ENCODE results near the genes FSCN3, SND1 and METTL2B.

GRCh38 chr7:125355717-125356312 lies 426.2 kb upstream of the POT1 start:
- CAGE, long polyA plus RNA, result no peak
- RRBS, result no CpG with 5 or more reads among the region's 7 CpGs

DNA sequence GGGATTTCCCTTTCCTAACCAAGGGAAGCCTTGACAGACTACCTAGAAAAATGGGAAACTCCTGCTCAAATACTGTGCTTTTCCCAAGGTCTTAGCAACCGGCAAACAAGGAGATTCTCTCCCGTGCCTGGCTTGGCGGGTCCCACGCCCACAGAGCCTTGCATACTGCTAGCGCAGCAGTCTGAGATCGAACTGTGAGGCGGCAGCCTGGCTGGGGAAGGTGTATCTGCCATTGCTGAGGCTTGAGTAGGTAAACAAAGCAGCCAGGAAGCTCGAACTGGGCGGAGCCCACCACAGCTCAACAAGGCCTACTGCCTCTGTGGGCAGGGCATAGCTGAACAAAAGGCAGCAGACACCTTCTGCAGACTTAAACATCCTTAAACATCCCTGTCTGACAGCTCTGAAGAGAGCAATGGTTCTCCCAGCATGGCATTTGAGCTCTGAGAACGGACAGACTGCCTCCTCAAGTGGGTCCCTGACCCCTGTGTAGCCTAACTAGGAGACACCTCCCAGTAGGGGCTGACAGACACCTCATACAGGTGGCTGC lies 58.7 kb upstream of the ZNF800 start:
- CAGE, long polyA plus RNA, result no peak
- RRBS, result no CpG with 5 or more reads among the region's 10 CpGs

GRCh38 chr7:127593510-127593810 lies at the start of gene FSCN3:
Gene FSCN3 (plus strand): TSS chr7:127593736.
- CAGE, long polyA plus RNA, result no peak
- RRBS, result 90% methylated on average over 4 of the region's 6 CpGs

GRCh38 chr7:127652003-127652797 lies at the start of gene SND1:
Gene SND1 (plus strand): TSS chr7:127652194.
- CAGE, long polyA plus RNA, result no peak
- RRBS, result 1% methylated on average over 25 of the region's 65 CpGs

DNA sequence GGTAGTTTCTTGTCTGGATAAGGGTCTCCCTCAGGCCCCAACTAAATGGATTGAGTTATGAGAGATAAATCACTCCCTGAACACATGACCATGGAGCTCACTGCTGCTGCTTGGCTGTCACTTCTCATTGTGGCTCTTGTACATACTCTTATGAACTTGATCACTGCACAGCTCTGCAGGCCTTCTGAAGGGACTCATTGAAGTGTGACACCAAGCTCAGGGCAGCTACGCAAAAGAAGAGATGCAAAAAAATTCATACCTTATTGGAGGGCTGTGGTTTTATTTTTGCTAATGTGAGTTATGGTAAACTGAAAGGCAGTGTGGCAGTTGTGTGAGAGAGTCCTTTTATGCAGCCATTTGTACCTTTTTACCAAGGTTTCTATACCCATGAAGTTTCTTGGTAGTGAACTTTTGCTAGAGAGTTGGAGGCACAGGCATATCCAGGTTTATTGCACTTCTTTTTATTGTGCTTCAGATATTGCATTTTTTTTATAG lies 100.8 kb downstream of the LRRC4 start:
- CAGE, long polyA plus RNA, result no peak
- RRBS, result no CpG with 5 or more reads among the region's 1 CpG

GRCh38 chr7:128075636-128076055 lies 44.4 kb upstream of the LRRC4 start:
- CAGE, long polyA plus RNA, result no peak
- RRBS, result no CpG with 5 or more reads among the region's 5 CpGs

- CAGE, long polyA plus RNA, result no peak
- RRBS, result no CpG with 5 or more reads among the region's 12 CpGs
These were observed 98.0 kb upstream of the LRRC4 start for GRCh38 chr7:128129191-128129752.

GRCh38 chr7:128236810-128237433 lies 4.2 kb upstream of the LEP start:
- CAGE, long polyA plus RNA, result no peak
- RRBS, result no CpG with 5 or more reads among the region's 2 CpGs

GRCh38 chr7:128335355-128336164 lies 8.1 kb downstream of the RBM28 start:
- CAGE, long polyA plus RNA, result no peak
- RRBS, result no CpG with 5 or more reads among the region's 7 CpGs

DNA sequence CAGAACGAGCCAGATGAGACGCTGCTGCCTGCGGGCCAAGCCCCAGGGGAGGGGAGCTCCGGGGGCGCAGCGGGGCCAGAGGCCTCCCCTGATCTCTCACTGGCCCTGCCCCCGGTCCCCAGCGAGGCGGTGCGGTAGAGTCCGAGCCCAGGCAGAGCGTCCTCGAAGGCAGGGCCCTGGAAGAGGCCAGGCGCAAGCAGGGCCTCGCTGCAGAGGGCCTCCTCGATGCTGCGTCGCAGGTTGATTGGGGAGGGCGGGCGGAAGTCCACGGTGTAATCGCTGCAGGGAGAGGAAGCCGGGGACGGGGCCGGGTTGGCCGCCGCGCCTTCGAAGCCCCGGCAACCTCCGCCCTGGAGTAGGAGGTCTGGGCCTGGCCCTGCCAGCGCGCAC lies 7.4 kb upstream of the RBM28 start:
- CAGE, long polyA plus RNA, result no peak
- RRBS, result 62% methylated on average over 4 of the region's 33 CpGs

DNA sequence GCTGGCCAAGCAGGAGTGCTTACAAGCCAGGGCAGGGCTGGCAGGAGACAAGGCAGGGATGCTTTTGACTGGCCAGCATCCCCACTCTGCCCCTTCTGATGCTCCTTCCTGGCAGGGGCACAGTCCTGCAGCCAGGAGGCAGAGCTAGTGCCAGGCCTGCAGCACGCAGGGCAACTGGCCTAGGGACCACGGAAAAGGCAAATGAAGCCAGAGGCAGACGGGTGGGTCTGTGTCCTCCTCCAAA lies 4.9 kb downstream of the IMPDH1 start:
- CAGE, long polyA plus RNA, result no peak
- RRBS, result no CpG with 5 or more reads among the region's 3 CpGs

GRCh38 chr7:128406765-128407316 lies 2.9 kb downstream of the IMPDH1 start:
- CAGE, long polyA plus RNA, result no peak
- RRBS, result no CpG with 5 or more reads among the region's 3 CpGs

DNA sequence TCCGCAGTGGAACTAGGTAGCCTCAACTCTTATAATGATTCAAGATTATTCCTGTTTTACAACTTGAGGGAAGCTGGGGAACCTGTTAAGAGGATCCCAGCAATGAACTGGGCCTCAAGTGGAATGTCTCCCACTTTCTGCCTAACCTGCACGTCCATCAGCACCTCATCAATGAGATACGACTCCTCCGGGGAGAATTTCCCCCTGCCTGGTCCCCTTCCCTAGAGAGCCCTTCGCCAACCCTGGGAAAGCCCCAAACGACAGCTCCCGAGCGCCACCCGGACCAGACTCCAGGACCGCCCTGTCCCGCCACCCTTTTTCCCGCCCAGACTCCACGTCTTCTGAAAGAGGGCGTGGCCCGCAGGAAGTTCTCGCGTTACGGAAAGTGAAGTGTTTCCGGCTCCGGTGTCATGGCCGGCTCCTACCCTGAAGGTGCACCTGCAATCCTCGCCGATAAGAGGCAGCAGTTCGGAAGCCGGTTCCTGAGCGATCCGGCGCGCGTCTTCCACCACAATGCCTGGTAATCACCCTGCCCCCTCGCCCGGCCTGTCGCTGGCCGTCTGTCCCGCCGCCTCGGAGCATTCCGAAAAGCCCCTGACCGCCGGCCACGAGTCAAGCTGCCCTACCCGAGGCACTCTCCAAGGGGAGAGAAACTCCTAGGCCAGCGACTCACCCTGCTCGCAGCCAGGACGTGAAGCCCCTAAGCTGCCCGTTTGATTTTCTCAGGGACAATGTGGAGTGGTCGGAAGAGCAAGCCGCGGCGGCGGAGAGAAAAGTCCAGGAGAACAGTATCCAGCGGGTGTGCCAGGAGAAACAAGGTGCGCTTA lies at the start of gene METTL2B:
Gene METTL2B (plus strand): TSS at position 393 of the 827 bp plus-strand sequence.
- CAGE, long polyA plus RNA, result start-site peak on the plus strand centred at position 421 of the sequence, 34 bp wide, 198 and 212 reads in 2 replicates
- RRBS, result no CpG with 5 or more reads among the region's 53 CpGs

DNA sequence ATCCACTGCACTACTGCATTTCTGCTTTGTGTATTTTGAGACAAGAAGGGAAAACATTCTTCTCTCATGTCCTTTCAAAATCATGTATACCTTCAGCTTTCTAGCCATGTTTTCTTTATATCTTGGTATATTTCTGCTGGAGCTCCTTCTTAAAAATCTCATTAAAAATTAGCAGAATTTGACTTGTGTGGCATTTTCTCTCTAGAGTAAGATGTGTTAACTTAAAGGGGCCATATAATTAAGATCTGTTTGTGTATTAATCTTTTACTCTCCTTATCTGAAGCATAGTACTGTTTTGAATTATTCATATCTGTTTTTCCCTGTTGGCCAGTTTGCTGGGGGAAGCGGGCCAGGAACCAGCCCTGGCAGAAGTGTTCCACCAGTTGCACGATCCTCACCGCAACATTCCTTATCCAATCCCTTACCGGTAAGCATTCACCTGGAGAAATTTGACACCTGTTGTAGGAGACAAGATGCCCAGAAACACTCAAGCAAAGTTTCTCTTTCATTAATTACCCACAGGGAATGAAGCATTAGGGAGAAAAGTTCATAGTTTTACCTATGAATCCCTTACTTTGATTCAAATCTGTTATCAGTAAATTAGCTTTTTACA lies 92.3 kb upstream of the GARIN1A start:
- CAGE, long polyA plus RNA, result no peak
- RRBS, result no CpG with 5 or more reads among the region's 4 CpGs

- CAGE, long polyA plus RNA, result no peak
- RRBS, result no CpG with 5 or more reads among the region's 4 CpGs
These were observed 26.4 kb upstream of the GARIN1A start for GRCh38 chr7:128645676-128646073.

GRCh38 chr7:128708784-128709221 lies 6.4 kb upstream of the GARIN1B start:
- CAGE, long polyA plus RNA, result no peak
- RRBS, result no CpG with 5 or more reads among the region's 4 CpGs

DNA sequence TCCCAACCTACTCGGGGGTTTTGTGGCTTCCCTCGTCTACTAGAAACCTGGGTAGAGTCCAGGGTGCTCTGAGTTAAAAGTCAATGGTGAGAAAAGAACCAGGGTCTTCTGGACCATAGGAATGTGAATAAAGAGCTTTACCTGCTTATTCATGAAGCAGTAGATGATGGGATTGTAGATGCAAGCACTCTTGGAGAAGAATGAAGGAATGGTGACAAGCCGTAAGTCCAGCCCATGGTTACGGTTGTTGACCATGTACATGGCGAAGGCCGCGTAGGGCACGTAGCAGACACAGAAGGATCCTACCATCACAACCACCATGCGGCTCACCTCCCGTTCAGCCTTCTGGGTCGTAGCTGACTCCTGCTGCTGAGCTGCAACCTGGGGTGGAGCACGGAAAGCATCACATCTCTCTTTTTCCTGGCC lies 2.1 kb downstream of the OPN1SW start:
- CAGE, long polyA plus RNA, result no peak
- RRBS, result no CpG with 5 or more reads among the region's 12 CpGs

DNA sequence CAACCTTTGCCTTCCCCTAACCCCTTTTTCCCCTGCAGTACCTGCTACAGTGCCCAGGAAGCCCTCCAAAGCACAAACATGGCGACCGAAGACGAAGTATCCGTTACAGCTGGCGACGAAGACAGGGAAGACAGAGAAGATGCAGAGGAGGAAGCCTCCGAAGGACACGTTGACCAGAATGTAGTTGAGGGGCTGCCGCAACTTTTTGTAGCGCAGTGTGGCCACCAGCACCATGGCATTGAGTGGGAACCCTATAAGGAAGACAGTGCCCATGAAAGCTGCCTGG lies 253 bp downstream of the OPN1SW start:
- CAGE, long polyA plus RNA, result no peak
- RRBS, result no CpG with 5 or more reads among the region's 10 CpGs

GRCh38 chr7:128832237-128833001 lies 2.2 kb downstream of the FLNC start:
- CAGE, long polyA plus RNA, result no peak
- RRBS, result 38% methylated on average over 2 of the region's 20 CpGs

DNA sequence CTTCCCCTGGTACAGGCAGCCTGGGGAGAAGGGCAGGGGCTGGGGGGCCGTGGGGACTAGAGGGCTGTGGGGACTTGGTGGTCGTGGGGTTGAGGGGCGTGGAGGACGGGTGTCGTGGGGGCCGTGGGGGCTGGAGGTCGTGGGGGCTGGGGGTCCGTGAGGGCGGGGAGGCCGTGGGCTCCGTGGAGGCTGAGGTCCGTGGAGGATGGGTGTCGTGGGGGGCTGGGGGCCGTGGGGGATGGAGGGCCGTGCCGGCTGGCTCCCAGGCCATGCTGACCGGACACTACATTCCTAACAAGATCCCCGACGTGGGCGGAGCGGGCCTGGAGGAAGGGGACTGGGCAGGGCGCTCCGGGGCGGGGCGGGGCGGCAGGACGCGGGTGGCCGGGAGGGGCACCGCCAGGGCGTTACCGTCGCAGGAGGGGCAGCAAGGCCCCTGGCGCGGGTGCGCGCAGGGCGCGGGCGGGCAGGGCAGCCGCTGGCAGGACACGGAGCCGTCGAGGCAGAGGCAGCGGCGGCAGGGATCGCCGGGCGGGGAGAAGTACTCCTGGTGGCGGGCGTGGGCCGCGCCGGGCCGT lies 19.9 kb downstream of the KCP start:
- CAGE, long polyA plus RNA, result no peak
- RRBS, result 14% methylated on average over 13 of the region's 55 CpGs